Measurements from ENCODE around the gene CALHM1.

DNA sequence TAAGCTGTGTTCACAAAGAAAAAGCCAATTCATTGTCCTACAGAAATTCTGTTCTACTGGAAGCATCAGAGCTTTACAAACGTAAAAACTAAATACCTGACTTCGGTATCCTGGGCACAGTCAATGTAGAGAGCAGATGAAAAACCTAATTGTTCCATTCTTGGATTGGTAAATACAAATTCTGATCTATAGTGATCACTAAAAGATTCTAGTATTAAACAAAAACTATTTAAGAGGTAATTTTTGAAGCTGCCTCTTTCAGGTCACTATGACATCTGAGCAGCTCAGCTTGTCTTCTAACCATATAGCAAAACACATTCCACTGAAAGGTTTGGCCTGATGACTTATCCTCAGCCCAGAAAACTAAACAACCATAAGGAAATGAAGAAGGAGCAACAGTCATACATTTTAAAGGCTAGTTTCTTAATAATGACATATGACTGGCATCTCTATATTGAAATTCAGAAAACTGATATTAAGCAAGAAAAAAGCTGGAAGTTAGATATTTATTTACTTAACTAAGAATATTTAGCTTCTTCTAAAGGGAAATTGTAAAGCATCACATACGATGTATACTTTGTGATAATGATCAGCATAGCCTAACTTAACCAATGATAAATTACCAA lies 24.7 kb downstream of the NT5C2 start:
- RRBS, 2 experiments, result no CpG with 5 or more reads among the region's 3 CpGs

DNA sequence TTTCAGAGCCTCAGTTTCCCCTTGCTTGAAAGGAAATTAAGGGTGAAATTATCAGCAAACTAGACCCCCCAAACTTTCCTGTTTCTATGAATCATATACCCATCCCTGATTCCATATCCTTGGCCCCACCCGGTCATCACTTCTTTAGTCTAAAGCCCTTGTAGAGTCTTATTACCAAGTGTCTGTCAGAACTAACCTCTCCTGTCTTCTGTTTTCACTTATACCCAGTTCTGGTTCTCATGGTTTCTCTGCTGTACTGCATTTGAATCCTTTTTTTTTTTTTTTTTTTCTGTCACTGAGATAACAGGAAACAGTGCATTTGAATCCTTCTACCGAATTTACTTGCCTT lies 490 bp downstream of the PDCD11 start:
- RRBS, 2 experiments, result no CpG with 5 or more reads among the region's 2 CpGs

DNA sequence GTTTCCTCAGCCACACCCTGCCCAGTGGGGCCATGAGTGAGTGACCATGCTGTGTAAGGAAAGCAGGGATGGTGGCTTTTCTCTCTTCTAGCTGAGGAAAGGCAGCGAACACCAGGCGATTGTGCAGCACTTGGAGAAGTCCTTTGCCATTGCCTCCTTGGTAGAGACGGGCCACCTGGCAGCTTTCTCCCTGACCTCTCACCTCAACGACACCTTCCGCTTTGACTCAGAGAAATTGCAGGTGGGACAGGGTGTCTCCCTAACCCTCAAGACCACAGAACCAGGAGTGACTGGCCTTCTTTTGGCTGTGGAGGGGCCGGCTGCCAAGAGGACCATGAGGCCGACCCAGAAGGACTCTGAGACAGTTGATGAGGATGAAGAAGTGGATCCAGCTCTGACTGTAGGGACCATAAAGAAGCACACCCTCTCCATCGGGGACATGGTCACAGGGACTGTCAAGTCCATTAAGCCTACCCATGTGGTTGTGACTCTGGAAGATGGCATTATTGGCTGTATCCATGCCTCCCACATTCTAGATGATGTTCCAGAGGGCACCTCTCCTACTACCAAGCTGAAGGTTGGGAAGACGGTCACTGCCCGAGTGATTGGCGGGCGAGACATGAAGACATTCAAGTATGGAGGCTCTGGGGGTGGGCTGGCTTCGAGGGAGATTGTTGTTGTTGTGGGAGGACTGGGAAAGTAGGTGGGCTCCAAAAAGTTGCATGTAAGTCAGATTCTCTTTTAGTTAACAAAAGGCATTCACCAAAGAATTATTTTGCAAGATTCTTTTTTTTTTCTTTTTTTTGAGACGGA lies 27.1 kb downstream of the CALHM2 start:
- RRBS, 2 experiments, result no CpG with 5 or more reads among the region's 14 CpGs

- RRBS, 2 experiments, result 100% methylated on average over 1 of the region's 14 CpGs; no CpG with 5 or more reads in 1 of the 2 experiments
Measured at GRCh38 chr10:103458587-103459202, at the start of gene CALHM1. Gene CALHM1, minus strand, starts transcription at chr10:103458900.

- RRBS, 2 experiments, result 33% methylated on average over 1 of the region's 7 CpGs; no CpG with 5 or more reads in 1 of the 2 experiments
Measured at GRCh38 chr10:103471956-103472557, 7.0 kb downstream of the CALHM3 start.

DNA sequence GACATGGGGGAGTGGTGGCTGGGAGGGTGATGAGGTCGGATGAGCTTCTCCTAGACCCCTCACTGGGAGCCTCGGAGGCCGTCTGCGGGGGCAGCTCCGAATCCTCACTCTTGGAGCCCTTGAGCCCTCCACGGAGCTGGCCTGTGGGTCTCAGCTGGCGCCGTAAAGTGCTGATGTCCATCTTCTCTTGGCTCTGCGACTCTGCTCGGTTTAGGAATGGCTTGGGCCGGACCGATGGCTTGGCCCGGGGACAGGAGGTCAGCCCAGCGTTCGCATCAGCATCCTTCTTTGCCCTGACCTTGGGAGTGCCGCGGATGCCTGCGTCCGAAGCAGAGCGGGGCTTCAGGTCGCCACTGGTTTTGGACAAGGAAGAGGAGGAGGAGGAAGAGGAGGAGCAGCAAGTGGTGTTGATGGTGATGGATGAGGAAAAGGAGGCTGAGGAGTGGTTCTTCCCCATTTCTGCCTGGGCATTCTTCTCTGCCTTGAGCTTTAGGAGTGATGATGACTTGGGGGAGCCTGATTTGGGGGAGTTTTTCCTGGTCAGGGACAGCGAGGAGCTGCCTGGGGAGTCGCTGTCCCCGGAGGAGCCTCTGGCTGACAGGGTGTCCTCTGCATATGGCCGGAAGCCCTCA lies 109.3 kb downstream of the NEURL1 start:
- RRBS, 2 experiments, result no CpG with 5 or more reads among the region's 25 CpGs

DNA sequence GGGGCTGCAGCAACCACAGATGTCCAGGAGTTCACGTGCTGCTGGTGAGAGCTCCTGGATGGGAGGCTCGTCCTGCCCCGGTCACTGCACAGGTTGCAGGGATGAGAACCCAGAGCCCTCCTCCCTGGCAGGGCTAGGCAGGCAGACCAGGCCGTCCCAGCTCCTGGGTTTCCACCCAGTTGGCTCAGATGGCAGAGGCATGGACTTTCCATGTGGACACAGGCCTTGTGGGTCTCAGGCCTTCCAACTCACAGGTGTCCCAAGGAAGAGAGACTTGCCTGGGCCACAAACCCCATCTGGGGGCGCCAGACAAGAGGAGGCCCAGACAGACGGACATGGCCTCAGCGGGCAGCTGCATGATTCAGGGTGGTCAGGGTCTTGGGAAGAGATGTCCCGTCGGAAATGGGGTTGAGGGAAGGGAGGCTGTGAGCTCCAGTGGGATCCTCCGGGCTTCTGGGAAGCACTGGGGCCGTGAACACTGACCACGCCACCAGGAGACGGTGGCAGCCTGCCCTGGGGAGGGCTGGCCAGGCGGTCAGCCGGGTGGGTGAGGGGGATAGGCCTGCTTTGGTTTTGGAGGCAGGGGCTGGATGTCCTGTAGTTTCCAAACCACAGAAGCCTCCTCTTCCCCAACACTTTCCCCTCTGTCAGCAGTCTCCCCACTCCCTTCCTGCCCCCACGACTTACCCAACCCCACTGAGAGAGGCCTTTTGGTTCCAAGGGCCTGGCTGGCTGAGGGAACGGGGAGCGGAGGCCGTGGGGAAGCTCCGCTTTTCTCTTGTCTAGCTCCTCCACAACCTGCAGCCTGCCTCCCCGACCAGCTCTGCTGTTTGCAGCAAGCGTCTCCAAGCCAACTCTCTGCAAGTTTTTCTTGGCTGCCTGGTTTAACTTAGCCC lies 126.5 kb downstream of the NEURL1 start:
- RRBS, 2 experiments, result 89 to 95% methylated on average over 4 of the region's 22 CpGs

DNA sequence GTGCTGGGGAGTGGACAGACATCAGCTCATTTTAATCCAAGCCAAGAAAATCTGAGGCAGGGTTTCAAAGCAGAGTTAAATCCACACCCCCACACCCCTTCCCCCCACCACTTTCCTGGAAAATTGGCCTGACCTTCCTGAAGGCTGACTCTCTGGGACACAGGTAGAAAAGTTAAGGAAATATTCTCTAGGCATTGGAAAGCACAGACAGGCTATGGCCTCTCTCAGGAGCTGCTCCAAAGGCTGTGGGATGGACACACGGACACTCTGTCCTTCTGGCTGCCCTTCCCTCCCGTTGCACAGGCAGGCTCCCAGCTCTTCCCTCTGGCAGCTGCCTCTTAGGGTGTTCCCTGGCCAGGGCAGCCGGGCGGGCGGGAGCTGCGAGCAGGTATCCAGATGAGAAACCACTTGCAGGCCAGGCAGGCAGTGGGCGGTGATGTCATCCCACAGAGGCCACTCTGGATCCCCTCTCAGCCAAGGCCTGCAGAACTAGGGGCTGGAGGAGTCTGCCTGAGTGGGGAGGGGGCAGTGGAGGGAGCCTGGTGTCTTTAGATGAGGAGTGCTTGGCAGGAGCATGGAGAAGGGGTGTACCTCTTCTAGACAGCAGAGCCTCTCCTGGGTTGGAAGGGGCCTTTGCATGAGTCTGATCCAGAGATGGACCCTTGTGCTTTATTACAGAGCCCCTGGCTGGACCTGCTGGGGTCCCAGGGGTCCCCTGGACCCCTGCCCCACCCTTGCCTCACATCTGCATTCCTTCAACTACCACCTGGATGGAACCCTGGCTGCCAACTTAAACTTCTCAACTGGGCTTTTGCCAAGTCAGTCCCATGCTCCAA lies 172.0 kb downstream of the NEURL1 start:
- RRBS, 2 experiments, result no CpG with 5 or more reads among the region's 7 CpGs

DNA sequence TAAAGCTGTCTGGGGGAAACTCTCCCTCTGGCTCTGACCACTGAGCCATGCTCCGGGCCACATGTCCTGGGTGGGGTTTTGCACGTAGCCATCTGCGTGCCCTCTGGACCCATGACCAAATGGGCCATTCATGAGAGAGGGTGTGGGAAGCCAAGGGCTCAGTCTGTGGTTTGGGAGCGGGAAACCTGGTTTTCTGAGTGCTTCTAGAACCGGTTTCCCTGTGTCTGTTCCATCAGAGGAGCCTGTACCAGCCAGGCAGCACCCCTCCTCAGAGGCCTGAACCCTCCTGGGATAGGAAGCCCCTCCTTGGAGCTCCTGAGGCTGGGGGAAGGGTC lies 143.2 kb downstream of the SH3PXD2A start:
- RRBS, 2 experiments, result no CpG with 5 or more reads among the region's 5 CpGs

DNA sequence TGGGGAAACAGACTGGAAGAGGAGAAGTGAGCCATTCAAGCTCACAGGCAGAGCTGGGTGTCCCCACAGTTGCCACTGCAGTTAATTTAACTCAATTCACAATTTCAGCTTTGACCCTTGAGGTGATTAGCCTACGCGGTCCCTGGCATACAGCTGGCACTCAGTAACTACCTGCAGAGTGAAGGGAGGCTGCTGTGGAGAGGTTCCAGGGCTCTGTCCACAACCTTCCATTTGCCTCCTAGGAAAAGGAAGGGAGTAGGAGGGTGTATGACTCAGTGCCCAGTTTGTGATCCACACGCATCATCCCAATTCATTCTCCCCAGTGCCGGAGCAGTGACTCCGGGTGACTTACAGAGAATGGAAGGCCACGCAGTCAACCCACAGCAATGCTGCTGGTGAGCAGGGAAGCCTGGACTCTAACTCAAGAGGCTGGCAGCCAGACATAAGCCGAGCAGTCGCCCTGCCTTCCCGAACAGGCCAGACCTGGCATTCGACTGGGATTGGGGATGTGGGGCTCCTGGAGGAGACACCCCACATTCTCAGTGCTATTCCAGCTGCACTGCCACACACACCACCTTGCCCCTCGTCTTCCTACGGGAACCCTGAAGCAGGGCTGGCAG lies 140.0 kb downstream of the SH3PXD2A start:
- RRBS, 2 experiments, result no CpG with 5 or more reads among the region's 12 CpGs

DNA sequence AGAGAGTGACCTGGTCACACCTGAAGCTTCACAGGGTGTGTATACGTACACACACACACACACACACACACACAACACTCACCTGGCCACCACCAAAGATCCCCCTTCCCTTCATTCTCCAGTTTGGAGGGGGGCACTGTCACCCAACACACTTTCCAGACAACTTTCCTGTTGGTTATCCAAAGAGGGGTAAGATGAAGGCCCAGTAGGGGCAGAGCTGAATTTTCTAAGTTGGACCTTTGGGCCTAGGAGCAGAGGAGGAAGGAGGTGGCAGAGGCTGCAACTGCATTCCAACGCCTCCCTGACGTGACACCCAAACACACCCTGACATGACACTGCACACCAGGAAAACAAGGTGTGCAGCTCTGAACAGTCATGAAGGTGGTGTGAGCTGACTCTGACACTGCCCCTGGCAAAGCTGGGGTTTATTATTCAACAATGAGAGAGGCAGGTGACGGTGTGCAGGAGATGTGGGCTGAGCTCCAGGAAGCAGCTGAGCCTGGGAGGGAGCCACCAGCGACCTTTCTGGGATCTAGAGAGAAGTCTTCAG lies 65.8 kb downstream of the SH3PXD2A start:
- RRBS, 2 experiments, result no CpG with 5 or more reads among the region's 5 CpGs

DNA sequence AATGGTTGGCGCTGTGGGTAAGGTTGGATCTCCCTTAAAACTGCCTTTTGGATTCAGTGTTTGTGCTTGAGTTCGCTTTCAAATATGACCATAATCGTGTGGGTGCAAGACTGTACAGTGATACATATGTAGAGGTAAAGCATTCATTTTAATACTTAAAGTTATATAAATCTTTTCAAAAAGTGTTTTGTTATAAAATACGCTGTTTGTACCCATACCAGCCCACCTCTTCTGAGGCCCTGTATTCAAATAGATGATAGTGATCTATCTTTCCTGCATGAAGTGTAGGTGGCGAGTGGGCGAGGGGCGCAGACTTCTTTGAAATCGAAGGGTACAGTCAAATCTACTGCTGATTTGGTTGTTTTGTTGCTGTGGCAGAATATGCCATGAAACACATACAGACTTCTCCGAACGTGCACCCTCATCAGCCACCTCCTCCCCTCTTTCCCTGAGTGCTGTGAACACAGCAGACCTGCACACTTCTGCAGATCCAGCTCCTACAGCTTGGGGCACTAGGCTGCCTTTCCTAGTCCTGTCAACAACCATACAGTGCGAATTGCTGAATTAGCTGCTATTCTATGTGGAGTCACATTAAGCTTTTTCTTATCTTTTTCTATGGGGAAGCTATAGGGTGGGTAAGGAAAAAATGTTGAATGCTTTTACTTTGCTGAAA lies 57.7 kb downstream of the COL17A1 start:
- RRBS, 2 experiments, result no CpG with 5 or more reads among the region's 11 CpGs

GRCh38 chr10:104076834-104077336 lies 8.8 kb downstream of the COL17A1 start:
- RRBS, 2 experiments, result no CpG with 5 or more reads among the region's 4 CpGs

GRCh38 chr10:104292995-104293587 lies 24.1 kb downstream of the GSTO2 start:
- RRBS, 2 experiments, result no CpG with 5 or more reads among the region's 4 CpGs

- RRBS, 2 experiments, result no CpG with 5 or more reads among the region's 7 CpGs
Measured at GRCh38 chr10:104307299-104308152, 30.7 kb downstream of the ITPRIP start.

- RRBS, 2 experiments, result 96 to 97% methylated on average over 5 of the region's 57 CpGs
Measured at GRCh38 chr10:104315243-104316629, 22.5 kb downstream of the ITPRIP start.

GRCh38 chr10:104322963-104323562 lies 15.2 kb downstream of the ITPRIP start:
- RRBS, 2 experiments, result no CpG with 5 or more reads among the region's 2 CpGs

DNA sequence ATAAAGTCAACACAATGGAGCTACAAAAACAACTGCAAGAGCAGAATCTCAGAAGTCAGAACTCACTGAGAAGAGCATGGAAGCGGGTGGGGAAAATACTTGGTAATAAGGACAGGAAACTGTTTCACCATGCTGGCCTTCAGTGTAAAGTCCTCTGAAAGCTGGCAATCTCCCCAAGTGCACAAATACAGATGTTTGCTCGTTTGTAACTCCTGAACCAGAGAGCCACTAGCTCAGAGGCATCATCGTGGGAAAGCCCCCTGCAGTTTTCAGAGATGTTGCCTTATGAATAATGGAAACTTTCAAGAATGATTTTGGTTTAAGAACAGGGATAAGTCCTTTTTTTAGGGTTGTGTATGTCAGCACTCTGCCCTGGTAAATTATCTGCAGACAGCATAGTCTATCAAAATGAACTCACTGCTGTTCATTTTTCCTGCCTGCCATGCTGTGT lies 233.1 kb downstream of the SORCS1 start:
- RRBS, 2 experiments, result no CpG with 5 or more reads among the region's 3 CpGs

DNA sequence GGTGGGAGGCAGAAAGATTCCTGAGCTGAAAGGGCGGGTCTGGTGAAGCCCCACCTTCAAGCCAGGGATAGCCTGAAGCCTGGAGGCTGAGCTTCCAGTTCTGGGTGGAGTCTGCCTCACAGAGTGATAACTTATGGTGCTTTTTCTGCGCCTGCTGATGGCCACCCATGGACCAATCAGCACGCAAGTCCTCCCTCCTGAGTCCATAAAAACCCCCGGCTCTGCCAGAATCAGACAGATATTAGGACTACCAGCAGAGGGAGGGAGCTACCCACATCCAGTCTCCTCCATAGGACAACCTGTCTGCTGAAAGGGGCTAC lies 380.5 kb upstream of the SORCS1 start:
- RRBS, 2 experiments, result no CpG with 5 or more reads among the region's 4 CpGs